Epithelial cell of proximal tubule (primary cell): Measurements from ENCODE around the gene CD79B.

- RAMPAGE, long total RNA, result no peak
- RRBS, result no CpG with 5 or more reads among the region's 3 CpGs
These were observed 9.5 kb downstream of the TACO1 start for GRCh38 chr17:63610131-63610706.

- RAMPAGE, long total RNA, result no peak
- RRBS, result 1% methylated on average over 22 of the region's 52 CpGs
These were observed 389 bp downstream of the MAP3K3 start for GRCh38 chr17:63622633-63622978.

DNA sequence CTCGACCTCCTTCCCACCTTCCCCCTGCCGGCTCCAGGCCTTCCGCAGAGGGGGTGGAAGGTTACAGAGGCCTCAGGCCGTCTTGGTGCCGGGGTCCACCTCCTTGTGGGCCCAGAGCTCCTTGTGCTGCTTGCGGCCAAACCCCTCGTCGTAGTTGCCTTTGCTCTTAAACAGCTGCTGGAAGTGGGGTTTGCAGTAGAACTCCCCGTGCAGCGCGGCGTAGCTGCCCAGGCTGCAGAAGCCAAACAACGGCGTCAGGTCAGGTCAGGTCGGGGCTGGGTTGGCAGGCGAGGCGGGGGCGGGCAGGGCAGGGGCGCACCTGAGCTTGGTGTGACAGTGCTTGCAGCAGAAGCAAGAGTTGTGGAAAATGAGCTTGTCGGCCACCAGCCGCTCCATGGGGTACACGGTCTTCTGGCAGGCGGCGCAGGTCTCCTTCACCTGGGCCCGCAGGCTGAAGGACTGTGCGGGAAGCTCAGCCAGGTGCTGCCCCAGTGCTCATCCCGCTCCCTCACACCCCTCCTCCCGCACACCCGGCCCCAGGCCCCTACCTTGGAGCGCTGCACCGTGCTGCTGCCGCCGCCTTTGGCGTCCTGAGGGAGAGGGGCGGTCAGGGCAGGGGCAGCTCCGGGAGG lies 1.3 kb downstream of the LIMD2 start:
- RAMPAGE, long total RNA, result no peak
- RRBS, result 28% methylated on average over 9 of the region's 36 CpGs

DNA sequence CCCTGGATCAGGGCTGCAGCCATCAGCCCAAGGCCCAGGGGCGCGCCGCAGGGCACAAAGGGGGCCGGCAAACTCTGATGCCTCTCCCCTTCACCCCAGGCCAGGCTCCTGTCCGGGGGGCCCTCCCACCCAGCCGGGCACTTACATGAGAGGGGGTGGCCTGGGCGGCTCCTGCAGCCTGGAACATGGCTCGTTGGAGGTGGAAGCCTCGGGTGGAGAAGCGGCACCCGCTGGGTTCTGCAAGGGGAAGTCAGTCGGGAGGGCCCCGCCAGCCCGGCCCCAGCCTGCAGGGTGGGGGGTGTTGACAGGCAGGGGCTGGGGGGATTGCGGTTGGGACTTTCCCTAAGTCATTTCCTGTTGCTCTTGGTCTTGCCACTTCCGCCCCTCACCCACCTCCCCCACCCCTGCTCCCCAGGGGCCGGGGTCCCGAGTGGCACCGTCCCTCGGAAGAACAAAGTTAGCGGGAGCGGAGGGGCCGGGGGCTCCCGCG lies 768 bp downstream of the LIMD2 start:
- RAMPAGE, long total RNA, result no peak
- RRBS, result 4% methylated on average over 14 of the region's 25 CpGs

- RAMPAGE, long total RNA, result no peak
- RRBS, result no CpG with 5 or more reads among the region's 4 CpGs
These were observed 15.4 kb upstream of the PSMC5 start for GRCh38 chr17:63811809-63812272.

GRCh38 chr17:63827960-63828227 lies 431 bp upstream of the FTSJ3 start:
- RAMPAGE, long total RNA, result no peak
- RRBS, result no CpG with 5 or more reads among the region's 7 CpGs

- RAMPAGE, long total RNA, result no peak
- RRBS, result no CpG with 5 or more reads among the region's 13 CpGs
These were observed 5.3 kb upstream of the FTSJ3 start for GRCh38 chr17:63832406-63833462.

- RAMPAGE, long total RNA, result no peak
- RRBS, result 51% methylated on average over 3 of the region's 20 CpGs
These were observed at the start of gene CD79B for GRCh38 chr17:63931911-63932575. TSS of gene CD79B (minus strand) at chr17:63932331.

DNA sequence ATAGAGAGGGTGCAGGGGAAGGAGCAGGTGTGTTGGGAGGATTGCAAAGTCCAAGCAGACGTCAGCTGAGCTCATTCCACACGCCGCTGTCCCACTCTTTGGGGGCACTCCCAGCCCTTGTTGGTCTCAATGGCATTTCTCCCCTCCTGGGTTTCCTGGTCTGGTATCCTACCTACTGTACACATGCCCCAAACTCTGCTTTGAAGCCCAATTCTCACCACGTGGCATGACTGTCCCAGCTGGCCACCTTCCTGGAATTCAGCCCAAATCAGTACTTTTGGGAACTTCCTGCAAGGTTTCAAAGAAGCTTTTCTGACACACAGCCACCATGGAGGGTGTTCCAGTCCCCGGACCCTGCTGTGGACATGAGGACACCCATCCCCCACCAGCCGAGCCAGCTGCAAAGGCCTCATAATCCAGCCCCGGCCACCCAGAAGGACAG lies 18.2 kb upstream of the ICAM2 start:
- RAMPAGE, long total RNA, result no peak
- RRBS, result no CpG with 5 or more reads among the region's 7 CpGs

- RAMPAGE, long total RNA, result no peak
- RRBS, result no CpG with 5 or more reads among the region's 8 CpGs
These were observed 48.0 kb downstream of the ERN1 start for GRCh38 chr17:64081716-64082563.

DNA sequence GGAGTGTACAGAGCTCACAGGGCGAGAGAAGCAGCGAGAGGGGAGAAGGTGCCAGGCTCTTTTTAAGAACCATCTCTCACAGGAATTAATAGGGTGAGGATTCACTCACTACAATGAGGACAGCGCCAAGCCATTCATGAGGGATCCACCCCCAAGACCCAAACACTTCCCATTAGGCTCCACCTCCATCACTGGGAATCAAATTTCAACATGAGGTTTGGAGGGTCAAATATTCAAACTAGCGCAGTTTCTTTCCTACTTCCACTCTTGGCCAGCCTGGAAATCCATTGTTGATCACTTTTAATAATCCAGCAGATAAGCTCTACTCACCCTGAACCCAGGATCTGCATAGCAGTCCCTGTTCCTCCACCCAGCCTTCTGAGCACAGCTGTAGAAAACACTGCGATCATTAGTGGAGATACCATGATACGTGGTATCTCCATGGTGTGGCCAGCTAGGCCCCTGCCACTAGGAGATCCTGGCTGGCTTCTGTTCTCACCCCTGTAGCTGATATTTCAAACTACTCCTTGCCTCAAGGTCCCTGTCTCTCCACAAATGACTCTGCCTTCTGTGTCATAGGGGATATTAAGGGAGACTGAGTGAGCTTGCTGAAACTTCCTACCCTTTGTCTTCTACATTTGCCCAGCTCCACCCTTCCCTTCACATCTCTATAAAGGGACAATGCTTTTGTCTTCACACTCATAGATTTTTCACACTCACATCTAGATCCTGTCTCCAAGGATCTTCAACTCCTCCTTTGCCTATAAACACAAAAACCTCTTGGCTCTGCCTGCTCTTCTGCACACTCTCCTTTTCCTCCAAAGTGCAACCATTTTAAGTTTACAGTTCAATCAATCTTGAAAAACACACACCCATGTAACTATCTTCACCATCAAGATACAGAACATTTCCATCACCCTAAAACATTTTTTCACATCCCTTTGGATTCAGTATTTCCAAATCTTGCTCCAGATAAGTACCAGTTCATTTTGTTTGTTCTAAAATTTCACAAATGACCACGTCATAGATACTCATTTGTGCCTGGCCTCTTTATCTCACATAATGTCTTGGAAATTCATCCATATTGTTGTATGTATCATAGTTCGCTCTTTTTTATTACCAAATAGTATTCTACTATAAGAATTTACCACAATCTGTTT lies 44.2 kb downstream of the ERN1 start:
- RAMPAGE, long total RNA, result no peak
- RRBS, result no CpG with 5 or more reads among the region's 8 CpGs

- RAMPAGE, long total RNA, result no peak
- RRBS, result 2% methylated on average over 3 of the region's 15 CpGs
These were observed 15.2 kb upstream of the ERN1 start for GRCh38 chr17:64144950-64145639.

- RAMPAGE, long total RNA, result no peak
- RRBS, result no CpG with 5 or more reads among the region's 6 CpGs
These were observed 29.3 kb upstream of the ERN1 start for GRCh38 chr17:64159242-64159613.

DNA sequence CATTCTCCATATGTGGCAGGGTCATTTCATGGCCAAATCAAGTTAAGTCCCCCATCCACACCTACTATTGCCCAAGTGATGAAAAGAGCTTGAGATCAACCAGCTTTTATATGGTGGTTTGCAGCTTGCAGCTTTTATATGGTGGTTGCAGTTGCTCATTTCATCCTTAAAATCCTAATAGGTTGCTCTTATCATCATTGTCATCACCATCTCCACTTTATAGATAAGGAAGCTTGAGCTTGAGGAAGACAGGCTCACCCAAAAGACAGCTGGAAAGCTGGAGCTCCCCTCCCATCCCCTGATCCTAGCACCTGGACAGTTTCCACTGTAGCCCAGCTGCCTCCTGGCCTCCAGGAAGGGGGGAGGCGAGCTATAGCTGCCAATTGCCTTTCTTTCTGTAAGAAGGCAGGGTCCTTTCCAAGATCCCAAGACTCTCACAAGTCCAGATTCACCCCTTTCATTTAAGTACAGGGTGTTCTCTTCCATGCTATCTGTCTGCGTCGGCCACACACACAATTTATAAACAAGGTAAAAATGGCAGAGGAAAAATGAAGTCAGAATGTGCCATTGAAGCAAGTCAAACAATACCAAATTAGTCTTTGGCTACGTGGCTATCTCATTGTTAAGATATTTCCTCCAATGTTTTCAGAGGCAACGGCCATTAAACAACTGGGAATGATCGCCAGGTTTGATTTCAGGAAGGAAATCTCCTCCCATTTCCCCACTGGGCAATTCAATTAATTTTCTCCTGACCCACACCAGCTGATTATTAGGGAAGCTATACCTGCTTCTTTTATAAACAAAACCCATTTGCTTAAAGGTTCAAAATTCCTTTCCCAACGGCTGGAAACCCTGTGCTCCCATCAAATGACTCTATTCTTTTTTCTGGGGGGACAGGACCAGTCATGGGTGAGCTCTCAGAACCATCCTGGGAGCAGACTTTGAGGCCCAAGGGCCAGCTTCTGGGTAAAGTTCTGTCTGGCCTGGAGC lies 63.2 kb downstream of the PECAM1 start:
- RAMPAGE, long total RNA, result no peak
- RRBS, result no CpG with 5 or more reads among the region's 7 CpGs

DNA sequence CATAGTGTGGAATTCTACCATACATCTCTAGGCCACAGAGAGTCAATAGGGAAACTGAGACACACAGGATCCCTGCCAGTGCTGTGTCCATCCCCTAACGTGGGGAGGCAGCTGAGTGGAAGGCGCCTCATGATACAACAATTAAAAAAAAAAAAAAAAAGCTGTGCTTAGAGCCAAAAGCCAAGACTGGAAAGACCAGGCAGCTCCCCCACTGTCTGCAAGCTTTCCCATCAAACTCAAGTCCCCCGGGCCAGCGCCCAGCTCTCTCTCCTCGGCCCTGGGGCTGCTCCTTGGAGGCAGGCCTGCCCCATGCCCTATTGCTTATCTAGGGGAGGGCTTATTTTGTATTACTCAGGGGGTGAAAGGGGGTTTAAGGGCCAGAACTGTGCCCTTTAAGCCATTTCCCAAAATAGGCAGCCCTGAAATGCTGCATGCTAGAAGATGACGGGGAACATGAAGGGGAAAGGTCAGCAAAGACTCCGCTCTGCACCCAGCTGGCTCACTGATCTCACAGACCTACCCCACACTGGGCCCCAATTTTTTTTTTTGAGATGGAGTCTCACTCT lies 56.6 kb downstream of the PECAM1 start:
- RAMPAGE, long total RNA, result no peak
- RRBS, result no CpG with 5 or more reads among the region's 7 CpGs

- RAMPAGE, long total RNA, result no peak
- RRBS, result no CpG with 5 or more reads among the region's 7 CpGs
These were observed 21.0 kb downstream of the PECAM1 start for GRCh38 chr17:64369636-64370150.

DNA sequence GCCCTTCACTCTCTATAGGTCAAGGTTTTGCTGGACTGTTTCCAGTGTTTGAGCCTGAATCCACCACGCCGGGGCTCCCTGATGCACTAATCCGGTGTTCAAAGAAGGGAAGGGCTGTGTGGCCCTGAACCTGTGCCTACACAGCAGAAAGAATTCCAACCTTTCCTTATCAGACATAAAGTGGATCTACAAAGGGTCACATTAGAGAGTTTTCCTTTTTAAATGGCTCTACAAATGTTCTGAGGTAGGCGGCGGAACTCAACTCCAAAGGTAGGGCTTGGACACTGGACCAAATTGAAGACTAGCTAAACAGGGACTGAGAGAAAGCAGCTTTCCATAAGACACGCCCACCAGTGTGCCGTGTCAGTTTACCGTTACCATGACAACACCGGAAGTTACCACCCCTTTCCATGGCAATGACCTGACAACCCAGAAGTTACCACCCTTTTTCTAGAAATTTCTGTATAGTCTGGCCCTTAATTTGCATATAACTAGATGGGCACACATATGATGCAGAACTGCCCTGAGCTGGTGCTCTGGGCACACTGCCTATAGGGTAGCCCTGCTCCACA lies 16.0 kb upstream of the PECAM1 start:
- RAMPAGE, long total RNA, result no peak
- RRBS, result no CpG with 5 or more reads among the region's 9 CpGs

GRCh38 chr17:64413408-64414029 lies 22.9 kb upstream of the PECAM1 start:
- RAMPAGE, long total RNA, result no peak
- RRBS, result no CpG with 5 or more reads among the region's 8 CpGs

DNA sequence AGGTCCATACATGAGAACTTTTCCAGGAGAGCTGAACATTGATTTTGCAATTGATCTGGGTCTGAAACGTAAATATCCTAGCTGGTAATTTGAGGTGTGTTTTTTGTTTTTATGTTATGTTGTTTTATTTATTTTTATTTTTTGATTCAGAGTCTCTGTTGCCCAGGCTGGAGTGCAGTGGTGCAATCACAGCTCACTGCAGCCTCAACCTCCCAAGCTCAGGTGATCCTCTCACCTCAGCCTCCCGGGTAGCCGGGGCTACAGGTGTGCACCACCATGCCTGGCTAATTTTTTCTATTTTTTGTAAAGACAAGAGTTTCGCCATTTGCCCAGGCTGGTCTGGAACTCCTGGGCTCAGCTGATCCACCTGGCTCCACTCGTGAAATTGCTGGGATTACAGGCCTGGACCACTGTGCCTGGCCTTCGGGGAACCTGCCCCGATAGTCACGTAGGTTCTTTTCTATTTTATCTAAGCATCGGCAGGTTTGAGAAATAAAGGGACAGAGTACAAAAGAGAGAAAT lies 3.7 kb downstream of the CEP95 start:
- RAMPAGE, long total RNA, result no peak
- RRBS, result no CpG with 5 or more reads among the region's 9 CpGs

DNA sequence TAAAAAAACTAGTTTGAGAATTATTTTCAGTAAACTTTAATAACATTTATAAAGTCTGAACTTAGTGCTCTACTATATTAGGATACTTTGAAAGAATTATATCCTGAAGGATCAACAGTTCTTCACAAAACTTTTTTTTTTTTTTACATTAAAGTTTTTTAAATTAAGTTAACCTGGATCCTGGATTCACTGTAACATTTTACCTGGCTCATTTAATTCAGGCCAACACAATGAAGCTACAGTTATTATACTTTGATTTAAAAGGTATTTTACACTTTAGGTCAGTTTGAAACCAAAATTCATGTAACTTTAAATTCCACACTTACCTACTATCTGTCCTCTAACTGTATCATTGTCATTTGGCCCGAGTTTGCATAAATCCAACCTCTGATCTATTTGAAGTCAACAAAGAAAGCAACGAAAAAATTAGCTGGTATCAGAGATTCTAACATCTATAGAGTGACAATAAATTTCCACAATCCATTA lies 71.3 kb downstream of the SMURF2 start:
- RAMPAGE, long total RNA, result no peak
- RRBS, result no CpG with 5 or more reads among the region's 2 CpGs